Left ventricle myocardium (tissue), 1 donor: ENCODE data around the genes DMD, FAM47B, SYTL5 and RPGR.

GRCh38 chrX:32545069-32545537 is 666.2 kb downstream of the DMD start:
- PRO-cap = no peak

GRCh38 chrX:33211317-33211880 is at the start of gene DMD:
DMD (minus strand) TSS chrX:33211549.
- PRO-cap = bidirectional peak, plus-strand start at chrX:33211740, minus-strand start at chrX:33211509

GRCh38 chrX:34654165-34654938 is 2.7 kb downstream of the TMEM47 start:
- PRO-cap = no peak

GRCh38 chrX:34942738-34942937 is at the start of gene FAM47B:
FAM47B (plus strand) TSS chrX:34942796.
- PRO-cap = no peak

- PRO-cap = no peak
Measured at GRCh38 chrX:35439554-35439874, 358.6 kb upstream of the MAGEB16 start.

- PRO-cap = no peak
Measured at GRCh38 chrX:37573225-37573476, 1.7 kb downstream of the LANCL3 start.

DNA sequence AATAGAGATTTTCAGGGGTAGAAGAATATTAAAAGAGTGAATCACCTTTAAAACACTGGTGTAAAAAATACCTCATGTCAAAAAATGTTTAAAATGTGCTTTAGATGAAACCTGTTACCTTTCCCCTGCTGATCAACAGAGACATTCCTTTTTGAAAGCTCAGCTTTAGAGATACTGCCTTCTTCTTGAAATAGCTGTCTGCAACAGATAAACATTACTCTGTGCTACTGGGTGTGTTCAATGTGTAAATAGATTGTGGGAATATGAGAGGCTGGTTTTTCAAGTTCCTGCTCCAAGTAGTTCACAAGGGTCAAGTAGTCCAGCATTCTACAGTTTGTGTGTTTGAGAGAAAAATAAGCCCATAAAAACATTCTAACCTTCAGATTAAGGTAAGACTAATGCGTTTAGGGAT is at the start of gene SYTL5:
TSS of gene SYTL5 (plus strand) at position 274 of the 412 bp plus-strand sequence.
- PRO-cap = no peak

DNA sequence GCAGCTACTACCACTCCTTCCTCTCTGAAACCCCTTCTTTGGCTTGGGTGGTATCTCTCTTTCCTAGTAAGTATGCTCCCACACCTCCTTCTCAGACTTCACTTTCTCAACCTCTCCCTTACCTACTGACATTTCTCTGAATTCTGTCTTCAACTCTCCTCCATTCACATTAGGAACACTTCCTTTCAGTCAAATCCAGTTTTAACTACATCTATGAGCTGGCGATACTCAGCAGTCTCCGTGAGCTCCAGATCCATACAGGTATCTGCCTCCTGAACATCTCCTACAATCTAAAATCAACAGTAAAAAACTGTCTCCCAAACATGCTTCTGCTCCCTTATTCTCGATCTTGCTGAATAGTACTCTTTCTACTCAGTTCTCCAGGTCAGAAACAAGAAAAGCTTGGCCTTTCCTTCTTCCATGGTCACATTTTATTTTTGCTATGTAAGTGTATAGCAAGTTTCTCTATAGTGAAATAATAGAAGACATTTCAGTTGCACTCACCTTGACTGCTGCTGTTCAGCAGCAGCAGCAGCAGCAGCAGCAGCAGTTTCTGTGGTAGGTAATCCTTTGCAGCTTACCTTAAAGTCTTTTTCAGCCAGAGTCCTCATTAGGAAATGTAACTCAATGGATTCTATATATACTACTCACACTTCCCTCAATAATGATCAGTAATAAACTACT is 44.9 kb downstream of the RPGR start:
- PRO-cap = no peak

- PRO-cap = bidirectional peak, plus-strand start at chrX:38327319, minus-strand start at chrX:38327233; bidirectional peak, plus-strand start at chrX:38327687, minus-strand start at chrX:38327474
Measured at GRCh38 chrX:38327024-38327847, at the start of gene RPGR. RPGR (minus strand) TSS chrX:38327509.

DNA sequence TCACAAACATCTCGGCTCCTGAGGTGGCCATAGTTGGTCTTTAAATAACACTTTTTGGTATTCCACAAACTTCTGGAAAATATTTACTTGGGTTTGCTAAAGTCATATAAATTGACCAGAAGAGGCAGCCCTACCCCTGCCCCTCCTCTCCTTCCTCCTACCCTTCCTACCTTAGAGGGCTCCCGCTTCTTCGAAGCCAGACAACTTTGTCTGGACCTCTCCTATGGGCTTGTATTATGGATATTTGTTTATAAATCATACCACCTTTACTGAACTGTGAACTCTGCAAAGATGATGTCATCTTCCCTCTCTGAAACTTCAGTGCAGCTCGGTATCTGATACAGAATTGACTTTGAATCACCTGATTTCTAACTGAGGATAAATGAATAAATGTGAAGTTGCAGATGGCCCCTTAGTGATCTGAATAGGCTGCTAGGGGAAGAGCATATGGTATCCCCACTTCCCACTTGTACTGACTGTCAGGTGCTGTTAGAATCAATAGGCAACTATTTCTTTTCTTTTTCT is 1.1 kb upstream of the OTC start:
- PRO-cap = no peak

GRCh38 chrX:38356614-38356946 is 4.2 kb downstream of the OTC start:
- PRO-cap = no peak

DNA sequence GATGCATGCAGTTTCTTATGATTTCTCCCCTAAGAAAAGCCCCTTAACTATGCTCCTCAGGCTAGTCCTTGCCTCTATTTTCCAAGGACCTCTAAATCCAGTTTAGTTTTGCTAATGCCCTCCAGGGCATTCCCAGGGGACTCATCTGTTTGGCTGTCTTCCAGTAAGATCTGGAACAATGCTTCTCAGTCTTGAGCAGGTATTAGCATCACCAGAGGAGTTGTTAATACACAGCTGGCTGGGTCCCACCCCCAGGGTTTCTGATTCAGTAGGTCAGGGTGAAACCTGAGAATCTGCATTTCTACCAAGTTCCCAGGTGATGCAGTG is 56.9 kb downstream of the OTC start:
- PRO-cap = no peak

GRCh38 chrX:39336371-39337781 is 535.6 kb downstream of the MID1IP1 start:
- PRO-cap = no peak

DNA sequence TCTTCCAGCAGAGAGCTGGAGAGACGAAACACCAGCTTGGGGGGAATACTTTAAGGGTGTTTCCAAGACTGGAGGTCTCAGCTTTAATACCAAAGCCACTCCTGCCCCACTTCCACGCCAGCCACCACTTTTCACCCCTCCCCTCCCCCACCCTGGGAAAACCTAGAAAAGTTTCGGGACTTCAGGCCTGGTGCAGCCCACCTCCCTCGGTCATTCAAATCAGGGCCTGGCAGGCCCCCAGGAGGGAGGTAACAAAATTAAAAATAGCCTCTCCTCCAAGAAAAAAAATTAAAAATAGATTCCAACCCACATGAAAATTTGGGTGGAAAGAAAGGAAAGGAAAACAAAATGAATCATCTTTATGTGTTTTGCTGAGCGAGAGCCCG is 452.7 kb downstream of the BCOR start:
- PRO-cap = no peak

DNA sequence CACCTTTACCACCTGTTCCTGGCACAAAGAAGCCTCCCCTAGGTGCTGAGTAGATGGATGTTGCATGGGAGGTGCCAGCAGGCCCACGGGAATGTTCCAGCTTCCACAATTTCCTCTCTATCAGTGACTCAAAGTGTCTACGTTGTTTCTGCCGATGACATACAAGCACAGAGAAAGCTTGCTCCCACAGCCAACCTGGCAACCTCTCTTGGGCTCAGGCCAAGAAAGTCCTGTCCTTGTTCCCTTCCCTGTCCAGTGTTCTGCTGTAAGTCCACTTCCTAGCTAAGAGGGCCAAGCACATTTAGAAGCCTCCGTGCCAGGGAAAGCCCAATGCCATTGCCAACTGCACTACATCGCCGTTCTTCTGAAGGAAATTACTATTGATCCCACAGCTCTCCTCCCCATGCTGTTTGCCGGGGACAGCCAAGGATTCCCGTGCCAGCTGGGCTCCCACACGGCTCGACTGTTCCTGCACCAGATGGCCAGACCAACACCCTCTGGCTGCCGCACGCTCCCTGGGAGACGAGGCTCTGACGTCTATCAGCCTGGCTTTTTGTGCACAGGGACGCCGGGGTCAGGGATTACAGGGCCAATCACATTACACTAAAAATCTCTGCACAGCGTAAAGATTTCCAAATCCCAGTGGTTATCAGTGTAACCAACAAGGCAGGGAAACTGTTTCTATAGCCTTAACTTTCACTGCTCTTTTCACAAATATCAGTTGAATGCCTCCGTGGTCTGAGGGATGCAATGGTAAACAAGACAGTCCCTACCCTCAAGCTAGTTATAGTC is 284.0 kb downstream of the BCOR start:
- PRO-cap = no peak

DNA sequence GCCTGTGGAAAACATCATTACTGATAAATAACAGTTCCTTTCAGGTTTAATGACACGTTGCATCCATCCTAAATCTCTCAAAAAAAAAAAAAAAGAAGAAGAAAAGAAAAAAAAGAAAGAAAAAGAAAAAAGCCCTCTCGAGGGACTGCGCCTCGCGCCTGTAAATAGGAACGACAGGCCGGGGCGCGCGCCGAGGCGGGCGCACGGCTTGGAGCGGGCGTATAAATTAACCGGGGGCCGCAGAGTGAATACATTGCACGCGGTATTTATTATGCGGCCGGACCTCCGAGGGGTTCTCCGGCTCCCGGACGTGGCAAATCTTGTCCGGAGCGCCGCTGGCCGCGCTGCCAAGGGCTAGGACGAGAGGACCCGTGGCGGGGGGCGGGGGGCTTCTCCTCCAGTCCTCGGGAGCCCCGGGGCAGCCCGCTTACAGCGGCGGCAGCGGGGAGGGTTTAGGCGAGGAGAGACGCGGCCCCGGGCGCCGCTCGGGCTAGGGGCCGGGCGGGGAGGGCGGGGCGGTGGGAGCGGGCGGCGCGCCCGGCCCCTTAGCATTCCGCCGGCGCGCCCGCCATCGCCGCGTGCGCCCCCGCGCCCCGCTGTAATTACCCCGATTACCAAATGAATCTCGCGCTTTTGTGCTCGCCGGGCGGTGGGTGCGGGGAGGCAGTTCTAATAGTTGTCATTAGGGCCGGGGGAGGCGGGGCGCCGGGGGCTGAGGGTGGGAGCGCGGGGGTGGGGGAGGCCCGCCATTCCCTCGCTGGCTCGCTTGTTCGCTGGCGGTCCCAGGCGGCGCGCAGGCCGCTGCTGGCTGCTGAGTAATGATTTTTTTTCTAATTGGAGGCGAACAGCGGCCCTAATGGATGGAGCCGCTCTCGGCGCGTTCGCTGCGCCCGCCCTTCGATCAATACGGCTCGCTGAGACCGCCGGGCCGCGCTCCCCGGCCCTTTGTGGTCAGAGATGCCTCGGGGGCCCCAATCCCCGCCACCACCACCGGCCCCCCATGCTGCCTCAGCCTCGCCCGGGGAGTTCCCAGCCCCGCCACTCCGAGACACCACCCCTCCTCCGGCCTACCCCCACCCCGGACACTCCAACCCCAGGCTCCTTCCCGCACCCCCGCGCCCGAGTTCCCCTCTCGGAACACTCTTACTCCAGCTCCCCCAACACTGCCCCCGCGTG is 276.6 kb downstream of the BCOR start:
- PRO-cap = bidirectional peak, plus-strand start at position 551 of the sequence, minus-strand start at position 443 of the sequence

GRCh38 chrX:40013707-40014223 is 84.0 kb downstream of the BCOR start:
- PRO-cap = bidirectional peak, plus-strand start at chrX:40013872, minus-strand start at chrX:40013630

- PRO-cap = no peak
Measured at GRCh38 chrX:40073977-40075212, 23.4 kb downstream of the BCOR start.

GRCh38 chrX:40153274-40153892 is 55.6 kb upstream of the BCOR start:
- PRO-cap = no peak

- PRO-cap = no peak
Measured at GRCh38 chrX:40166630-40167835, 69.3 kb upstream of the BCOR start.